ENCODE results near the genes PTTG2, TLR6 and TMEM156.

DNA sequence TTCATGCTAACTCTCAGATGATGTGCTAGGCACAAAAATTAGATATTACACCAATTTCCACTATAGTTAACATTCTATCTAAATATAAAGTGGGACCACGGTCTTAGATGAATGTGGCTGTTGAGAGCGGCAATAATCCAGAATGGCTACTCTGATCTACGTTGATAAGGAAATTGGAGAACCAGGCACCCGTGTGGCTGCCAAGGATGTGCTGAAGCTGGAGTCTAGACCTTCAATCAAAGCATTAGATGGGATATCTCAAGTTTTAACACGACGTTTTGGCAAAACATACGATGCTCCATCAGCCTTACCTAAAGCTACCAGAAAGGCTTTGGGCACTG is at the start of gene PTTG2:
TSS of gene PTTG2 (plus strand) at position 106 of the 341 bp plus-strand sequence.
- RRBS, result no CpG with 5 or more reads among the region's 7 CpGs

DNA sequence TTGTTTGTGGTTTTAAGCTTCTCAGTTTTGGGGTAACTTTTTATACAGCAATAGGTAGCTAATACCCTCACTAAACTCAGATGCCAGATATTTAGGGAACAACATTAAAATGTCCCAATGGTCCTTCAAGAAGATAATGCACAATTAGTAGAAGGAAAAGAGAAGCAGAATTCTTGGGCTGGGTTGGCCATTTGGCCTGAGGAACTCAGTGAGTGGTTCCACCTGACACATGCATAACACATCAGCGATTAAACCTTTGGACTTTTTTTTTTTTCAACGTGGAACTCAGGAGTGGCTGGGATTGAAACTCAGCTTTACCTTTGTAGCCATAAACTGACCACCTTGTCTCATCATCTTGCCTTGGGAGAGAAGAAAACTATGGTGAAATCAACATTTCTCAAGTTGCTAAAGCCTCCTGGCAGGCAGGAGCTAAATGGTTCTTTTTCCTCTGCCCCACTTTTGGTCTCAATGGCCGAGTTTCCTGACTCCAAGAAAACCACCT is 16.2 kb downstream of the PTTG2 start:
- RRBS, result no CpG with 5 or more reads among the region's 3 CpGs

DNA sequence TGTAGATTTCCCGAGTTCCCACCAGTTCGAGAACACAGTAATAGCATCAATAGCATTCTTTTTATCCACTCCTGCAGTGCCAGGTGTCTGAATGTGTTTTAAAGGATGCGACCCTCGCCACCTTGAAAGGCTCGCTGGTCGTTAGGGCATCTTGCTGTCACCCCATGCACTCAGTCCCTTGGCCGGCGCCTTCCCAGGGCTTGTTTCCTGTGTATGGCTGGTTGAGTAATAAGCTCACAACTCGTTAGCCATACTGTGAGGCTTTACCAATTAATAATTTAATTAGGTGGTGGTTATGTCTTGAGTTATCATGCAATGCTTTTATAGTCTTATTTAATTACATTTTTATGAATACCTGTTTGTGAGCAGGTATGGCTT is 18.0 kb downstream of the PTTG2 start:
- RRBS, result no CpG with 5 or more reads among the region's 9 CpGs

DNA sequence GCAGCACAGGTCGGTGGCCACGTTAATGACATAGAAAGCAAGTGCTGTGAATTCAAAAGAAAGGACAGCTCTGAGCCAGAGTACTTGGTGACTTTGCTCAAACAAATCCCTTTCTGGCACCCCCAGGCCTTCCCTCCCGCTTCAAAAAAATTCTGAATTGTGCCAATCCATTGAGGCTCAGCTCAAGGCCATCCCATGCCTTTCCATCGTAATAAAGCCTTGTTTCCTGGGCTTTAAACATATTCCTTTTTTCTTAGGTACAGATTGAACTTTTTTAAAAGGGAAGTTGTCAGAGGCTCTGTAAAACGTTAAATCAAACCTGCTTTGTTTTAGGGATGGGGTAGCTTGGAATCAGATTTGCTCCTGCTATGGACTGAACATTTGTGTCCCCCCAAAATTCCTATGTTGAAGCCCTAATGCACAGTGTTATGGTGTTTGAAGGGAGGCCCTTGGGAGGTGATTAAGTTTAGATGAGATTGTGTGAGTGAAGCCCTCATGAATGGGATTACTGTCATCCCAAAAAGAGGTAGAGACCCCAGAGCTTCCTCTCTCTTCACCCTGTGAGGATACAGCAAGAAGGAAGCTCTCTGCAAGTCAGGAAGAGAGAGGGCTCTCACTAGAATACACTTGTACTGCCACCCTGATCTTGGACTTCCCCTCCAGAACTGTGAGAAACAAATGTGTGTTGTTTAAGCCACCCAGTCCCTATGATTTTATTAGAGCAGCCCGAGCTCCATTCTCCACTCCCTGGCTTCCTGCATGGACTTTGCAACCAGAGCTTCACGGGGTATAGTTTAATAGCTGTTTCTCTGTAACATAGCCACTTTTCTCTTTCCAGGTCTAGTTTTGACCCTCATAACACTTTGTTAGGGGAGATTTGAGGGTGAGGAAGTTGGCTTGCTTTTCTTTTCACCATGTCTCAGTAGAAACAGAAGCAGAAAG is 118.1 kb downstream of the PTTG2 start:
- RRBS, result no CpG with 5 or more reads among the region's 7 CpGs

DNA sequence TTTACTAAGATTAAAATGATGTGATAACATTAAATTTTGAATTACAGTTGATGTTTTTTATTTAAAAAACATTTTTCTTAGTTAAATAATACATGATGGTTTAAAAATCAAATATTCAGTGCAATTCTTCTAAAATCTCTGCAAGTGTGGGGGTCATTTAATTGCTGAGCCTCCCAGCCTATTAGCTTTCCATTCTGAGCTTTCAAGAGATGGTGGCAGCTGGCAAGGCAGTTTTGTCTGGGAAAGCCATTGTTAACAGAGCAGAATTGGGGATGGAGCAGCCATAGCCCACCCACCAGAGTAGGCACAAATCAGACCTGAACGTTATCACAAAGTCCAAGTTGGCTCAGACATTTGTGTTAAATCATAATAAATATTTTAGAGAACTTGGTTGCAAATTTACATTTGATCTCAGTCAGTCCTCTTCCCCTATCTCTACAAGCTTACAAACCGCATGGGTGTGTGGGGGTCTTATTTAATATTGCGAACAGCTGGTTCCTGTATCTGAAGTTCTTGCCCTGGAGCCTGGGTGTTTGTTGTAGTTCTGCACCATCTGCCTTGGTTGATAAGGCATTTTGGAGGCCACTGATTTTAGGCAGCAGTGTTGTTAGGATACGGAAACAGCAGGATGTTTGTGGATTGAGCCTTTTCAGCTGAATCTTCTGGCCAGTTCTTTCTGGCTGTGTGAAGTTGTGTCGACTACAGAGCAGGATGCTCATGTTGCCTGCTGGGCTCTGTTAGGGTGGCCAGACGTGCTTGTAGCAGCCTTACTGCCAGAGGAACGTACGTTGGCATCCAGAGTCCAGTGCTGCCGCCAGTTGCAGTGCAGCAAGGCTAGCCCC is 134.0 kb downstream of the PTTG2 start:
- RRBS, result no CpG with 5 or more reads among the region's 9 CpGs

DNA sequence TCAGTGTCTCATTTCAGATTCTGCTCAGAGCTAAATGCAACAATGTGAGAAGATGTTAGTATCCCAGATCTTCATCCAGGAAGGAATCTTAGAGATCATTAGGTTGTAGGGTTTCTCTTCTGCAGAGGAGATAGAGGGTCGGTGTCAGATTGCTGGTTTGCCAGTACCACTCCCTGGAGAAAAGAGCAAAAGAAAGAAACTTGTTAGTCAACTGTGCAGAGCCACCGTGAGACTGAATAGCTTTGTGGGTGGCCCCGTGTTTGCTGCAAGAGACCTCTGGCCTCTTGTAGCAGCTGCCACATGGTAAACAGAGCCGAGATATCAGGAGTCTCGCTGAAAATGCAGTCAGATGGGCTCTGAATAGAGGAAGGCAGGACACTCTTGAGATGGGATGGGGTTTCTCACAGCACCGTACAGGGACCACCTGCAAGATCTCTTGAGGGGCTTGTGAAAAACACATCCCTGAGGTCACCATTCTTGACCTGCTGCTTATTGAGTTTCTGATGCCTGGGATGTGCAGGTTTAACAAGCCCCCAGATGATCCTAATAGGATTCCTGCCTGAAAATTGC is 149.7 kb downstream of the PTTG2 start:
- RRBS, result no CpG with 5 or more reads among the region's 6 CpGs

DNA sequence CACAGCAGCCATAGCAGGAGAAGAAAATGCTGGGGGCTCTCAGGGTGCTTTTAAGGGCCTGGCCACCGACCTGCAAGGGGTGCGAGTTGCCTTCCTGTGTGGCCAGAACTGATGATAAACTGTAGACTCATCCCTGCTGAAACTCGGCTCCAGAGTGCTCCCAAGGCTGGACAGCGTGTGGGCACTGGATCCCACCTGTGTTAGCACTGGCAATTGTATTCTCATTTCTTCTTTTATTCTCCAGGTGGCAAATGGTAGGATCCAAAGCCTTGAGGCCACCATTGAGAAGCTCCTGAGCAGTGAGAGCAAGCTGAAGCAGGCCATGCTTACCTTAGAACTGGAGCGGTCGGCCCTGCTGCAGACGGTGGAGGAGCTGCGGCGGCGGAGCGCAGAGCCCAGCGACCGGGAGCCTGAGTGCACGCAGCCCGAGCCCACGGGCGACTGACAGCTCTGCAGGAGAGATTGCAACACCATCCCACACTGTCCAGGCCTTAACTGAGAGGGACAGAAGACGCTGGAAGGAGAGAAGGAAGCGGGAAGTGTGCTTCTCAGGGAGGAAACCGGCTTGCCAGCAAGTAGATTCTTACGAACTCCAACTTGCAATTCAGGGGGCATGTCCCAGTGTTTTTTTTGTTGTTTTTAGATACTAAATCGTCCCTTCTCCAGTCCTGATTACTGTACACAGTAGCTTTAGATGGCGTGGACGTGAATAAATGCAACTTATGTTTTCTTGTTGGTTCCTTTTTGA is 176.9 kb downstream of the PTTG2 start:
- RRBS, result no CpG with 5 or more reads among the region's 24 CpGs

GRCh38 chr4:38188474-38189293 is 228.5 kb downstream of the PTTG2 start:
- RRBS, result no CpG with 5 or more reads among the region's 15 CpGs

DNA sequence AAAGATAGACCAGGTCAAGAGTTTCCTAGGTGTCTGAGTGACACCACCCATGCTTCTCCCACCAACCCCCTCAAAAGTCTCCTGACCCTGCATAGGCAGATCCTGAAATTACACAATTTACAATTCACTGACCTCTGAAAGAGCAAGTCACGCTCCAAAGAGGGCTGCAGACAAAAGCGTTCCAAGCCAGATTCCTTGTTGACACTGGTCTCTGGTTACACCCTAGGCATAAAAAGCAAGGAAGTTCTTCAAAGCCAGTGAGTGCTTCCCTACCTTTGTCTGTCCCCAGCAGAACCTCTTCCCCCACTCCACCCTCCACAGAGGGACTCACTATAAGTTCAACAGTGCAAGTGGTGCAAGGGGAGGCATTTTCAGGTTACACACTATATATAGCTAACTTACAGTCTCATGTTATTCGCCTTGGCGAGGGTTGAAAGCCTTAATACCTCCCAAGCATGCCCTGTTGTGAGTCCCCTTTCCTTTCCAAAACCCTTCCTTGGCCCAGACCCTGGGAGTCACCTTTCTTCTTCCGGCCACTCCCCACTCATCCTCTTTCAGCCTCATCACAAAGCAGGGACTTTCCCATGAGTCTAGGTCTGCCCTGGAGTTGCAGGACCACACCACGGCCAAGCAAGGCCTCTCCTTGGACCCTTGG is 58.1 kb upstream of the KLF3 start:
- RRBS, result no CpG with 5 or more reads among the region's 6 CpGs

DNA sequence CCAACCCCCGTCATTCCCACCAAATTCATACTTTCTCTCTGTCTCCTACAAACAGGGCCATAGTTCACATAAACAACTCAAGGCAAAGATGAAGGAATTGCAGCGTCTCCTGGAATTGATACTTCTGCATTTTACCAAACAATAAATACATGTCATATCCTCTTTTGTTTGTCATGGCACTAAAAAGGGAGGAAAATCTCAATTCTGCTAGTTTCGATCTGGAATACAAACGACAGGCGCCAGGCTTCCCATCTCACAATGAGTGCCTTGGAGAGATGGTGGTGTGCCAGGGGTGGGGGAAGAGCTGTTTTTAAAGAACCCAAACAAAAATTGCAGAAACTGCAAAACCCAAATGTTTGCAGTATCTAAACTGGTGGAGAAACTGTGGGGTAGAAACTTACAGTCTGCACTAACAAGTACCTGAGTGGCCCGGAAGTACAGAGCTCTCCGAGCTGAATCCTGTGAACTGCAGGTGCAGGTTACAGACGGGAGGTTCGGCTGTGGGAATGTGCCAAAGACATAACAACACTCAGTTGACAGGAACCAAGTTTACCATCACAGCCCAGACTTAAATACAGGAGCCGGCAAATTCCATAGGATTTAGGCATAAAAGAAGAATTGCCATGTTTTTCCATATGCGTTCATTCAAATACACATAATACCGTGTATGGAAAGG is 53.0 kb upstream of the KLF3 start:
- RRBS, result no CpG with 5 or more reads among the region's 12 CpGs

- RRBS, result no CpG with 5 or more reads among the region's 9 CpGs
These were observed 1.9 kb downstream of the KLF3 start for GRCh38 chr4:38665500-38666741.

GRCh38 chr4:38671627-38672088 is 7.7 kb downstream of the KLF3 start:
- RRBS, result no CpG with 5 or more reads among the region's 6 CpGs

DNA sequence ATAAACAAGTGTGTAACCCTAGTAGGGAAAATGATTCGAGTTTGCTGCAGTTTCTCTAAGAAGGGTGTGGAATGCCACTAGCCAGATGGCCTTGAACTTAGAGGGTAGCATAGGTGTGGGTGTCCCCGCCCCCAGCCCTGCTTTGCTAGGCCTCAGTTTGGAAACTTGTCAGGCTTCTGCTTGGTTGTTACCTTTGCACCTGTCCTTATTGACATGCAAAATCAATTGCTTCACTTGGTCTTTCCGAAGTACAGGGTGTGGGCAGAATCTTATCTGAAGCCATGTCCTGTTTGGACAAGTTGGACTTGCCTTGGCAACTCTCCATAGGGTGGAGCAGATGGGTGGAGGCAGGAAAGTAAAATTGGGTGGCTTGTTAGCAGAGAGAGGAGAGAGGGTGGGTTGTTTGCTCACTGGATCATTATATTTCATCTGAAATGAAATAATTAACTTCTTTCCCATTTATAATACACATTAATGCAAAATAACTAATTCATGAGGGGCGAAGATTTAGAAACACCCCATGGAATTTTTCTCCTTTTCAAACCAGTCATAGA is 9.6 kb downstream of the KLF3 start:
- RRBS, result no CpG with 5 or more reads among the region's 4 CpGs

DNA sequence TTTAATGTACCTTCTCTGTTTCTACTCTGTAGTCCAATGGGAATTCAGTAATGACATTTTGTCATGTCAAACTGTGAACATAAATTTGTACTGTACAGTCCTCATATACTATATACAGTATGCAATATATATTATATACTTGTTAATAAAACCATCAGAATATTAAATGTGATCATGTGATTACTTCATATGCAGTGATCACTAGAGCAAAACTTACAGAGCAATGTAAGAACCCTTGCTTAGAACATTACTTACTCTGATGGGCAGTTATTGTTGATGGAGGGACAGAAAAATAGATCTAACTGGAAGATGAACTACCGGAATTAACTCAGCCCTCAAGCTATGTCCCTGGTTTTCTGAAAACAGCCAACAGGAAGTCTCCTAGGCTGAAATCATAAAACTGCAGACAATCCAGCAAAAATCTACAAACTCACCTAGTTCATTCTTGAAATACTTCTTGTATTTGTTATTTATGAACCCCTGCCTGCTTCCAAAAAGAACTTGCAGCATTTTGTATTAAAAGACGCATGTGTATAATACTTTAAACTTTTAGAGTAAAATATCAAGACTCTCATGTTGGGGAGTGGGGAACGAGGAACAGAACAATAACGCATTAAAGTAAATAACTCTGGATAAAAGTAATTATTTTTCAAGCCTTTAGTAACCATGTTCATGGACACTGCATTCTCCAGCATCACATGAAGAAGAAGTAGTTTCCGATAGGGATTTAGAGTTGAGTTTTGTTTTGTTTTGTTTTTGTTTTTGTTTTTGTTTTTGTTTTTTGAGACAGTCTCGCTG is 37.1 kb downstream of the KLF3 start:
- RRBS, result no CpG with 5 or more reads among the region's 6 CpGs

GRCh38 chr4:38753019-38753814 is 29.6 kb downstream of the TLR10 start:
- RRBS, result no CpG with 5 or more reads among the region's 19 CpGs

GRCh38 chr4:38820146-38820924 is 15.7 kb upstream of the TLR1 start:
- RRBS, result no CpG with 5 or more reads among the region's 4 CpGs

DNA sequence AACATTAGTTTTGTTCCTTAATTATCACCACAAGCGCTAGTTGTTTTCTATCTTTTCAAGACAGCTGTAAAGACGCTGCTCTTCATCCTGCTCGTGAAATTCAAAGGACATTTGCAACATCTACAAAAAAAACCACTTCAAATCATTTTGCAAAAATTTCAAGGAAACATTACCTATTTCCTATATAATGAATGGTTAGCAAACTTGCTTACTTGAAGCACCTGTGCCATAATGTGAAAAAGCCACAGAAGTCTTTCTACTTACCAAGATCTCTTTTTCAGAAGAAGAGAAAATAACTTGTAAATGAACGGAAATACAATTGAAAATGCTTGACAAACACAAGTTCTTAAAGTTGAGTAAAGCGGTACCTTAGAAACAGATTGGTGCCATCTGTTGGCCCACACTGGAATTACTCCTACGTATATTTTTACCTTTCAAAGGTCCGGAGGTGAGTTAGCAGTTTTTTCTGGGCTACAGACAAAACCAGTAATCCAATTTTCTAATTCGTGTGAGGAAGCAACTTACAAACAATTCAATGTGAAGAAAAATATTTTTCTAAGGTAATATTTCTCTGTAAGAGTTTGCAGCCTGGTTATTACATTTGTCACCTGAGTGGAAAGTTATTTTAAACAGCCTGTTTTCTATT is at the start of gene TLR6:
TSS of gene TLR6 (minus strand) at position 321 of the 646 bp plus-strand sequence.
- RRBS, result no CpG with 5 or more reads among the region's 8 CpGs

GRCh38 chr4:38950243-38950500 is 82.0 kb downstream of the TMEM156 start:
- RRBS, result no CpG with 5 or more reads among the region's 2 CpGs

DNA sequence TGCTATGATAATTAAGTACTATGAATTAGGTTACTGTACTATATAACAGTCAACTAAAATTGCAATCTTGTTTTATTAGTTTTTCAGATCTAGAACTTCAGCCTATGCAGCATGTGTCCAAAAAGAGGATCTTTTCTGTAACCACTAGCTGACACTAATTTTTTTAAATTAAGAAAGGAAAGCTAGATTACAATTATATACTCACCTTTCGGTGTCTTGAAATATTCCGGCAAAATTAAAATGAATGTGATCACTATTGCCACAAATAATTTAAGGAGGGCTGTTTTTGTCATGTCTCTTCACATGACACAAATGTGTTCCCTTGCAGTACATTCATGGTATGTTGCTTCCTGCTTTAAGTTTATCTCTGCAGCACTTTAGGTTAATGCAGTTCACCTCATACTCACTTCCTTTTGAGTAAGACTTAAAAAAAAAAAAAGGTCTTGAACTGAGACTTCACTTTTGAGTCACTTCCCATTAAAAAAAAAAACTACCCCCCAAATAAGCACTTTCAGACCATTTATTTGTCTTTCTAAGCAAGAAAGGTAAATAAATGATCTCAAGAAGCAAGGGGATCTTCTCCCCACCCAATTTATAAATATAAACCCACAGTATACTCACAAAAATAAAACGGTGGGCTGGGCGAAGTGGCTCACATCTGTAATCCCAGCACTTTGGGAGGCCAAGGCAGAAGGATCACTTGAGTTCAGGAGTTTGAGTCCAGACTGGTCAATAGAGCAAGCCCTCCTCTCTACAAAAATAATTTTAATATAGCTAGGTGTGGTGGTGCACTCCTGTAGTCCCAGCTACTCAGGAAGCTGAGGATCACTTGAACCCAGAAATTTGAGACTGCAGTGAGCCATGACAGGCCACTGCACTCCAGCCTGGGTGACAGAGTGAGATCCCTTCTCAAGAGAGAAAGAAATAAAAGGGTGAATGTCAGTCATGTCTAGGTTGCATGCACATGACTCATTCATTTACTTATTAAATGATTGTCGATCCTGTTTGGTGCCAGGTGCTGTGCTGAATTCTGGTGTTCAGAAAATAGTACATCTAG is at the start of gene TMEM156:
TSS of gene TMEM156 (minus strand) at position 389 of the 1,057 bp plus-strand sequence.
- RRBS, result no CpG with 5 or more reads among the region's 5 CpGs

DNA sequence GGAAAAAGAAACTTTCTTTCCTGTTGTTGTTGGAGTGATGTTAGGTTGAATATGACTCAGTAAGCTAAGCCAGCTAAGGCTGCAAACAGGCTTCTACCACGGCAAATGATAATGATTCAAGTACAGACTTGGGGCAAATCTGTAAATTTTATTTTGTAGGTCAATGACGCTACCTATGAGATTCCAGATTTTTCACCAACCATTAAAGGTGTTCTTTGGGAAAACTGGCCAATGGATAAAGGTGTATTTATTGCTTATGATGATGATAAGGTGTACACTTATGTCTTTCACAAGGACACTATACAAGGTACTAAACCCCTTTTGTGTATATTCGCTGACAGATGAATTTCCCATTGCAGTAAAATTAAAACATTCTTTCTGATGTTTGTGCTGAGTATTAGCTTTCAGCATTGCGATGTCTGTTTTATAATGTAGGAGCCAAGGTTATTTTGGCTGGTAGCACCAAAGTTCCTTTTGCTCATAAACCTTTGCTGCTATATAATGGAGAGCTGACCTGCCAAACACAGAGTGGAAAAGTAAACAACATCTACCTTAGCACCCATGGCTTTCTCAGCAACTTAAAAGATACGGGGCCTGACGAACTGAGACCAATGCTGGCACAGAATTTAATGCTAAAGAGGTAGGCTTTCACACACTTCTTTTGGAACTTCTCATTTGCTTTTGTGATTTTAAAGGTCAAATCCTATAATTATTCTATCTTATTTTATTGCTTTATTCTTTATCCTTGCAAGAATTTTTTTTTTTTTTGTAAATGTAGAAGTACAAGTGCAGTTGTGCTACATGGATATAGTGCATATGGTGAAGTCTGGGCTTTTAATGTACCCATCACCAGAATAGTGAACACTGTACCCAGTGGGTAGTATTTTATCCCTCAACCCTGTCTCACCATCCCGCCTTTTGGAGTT is 46.0 kb downstream of the WDR19 start:
- RRBS, result no CpG with 5 or more reads among the region's 7 CpGs